ENCODE measurements around a stretch of chr6.

DNA sequence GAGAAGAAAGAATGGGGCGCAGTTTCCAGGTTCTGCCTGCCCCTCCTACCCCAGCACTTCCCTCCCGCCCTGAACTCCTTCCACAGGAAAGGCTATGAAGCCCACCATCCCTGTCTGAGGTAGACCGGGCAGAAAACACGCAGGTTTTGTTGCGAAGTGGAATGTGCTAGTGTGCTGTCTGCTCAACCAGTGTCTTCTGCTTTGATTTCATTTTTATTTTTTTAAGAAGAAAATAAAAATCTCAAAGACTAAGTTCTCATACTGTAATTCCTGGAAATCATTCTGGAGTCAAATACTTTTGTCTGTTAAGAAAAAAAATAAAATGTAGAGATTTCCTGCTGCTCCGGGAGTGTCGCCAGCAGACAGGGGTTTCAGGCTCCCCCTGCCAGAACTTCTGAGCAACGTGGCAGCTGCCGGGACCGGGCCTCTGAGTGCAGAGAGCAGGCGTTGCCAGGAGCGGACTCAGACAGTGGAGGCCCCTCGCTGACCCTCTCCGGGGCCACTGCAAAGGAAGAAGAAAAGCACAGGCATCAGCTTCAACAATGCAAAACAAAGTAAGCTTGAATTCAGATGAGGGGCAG, 95.6 kb downstream of the THBS2 start:
- RRBS: 44% methylated on average over 8 of the region's 14 CpGs

DNA sequence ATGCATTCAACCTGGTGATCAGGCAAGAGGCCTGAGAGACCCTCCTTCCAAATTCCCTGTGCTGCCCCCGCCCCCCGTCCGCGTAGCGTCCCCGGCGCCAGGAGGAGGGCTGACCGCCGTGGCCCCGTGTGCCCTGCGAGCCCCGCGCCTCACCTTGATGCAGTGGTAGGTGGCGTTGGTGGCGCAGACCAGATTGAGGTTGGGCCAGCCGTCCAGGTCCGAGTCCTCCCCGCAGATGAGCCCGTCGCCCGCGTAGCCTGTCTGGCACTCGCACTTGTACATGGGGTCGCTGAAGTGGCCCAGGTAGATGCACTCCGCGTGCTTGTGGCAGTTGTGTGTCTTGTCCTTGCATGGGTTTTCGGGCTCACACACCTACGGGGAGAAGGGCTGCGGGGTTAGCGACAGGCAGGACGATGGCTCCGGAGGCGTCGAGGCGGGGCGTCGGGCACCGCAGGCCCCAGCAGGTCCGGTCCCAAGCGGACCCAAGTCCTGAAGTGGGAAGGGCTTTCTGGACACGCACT, 21.8 kb downstream of the THBS2 start:
- RRBS: 98% methylated on average over 8 of the region's 41 CpGs

- RRBS: no CpG with 5 or more reads among the region's 13 CpGs
Observed at GRCh38 chr6:169289864-169290558, 36.4 kb upstream of the THBS2 start.

DNA sequence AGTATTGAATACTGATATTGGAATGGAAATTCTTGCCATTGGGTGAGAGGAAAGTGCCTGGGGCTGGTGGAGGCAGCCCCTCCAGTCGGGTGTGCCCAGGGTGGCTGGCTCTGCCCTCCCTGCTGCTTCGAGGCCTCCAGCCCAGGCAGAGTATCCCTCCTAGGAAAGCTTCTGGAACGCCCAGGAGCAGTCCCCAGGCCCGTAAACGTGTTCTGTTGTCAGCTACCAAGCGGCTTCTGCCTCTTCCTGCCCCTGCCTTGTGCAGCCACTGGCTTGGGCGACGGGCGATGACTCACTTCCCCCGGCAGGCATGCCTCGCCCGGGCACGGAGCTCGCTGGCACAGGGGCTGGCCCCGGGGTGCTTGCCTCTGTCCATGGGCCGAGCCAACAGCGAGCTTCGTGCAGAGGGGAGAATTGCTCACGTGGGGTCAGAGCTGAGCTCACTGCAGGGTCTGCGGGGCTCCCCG, 86.7 kb upstream of the THBS2 start:
- RRBS: 92% methylated on average over 2 of the region's 21 CpGs

DNA sequence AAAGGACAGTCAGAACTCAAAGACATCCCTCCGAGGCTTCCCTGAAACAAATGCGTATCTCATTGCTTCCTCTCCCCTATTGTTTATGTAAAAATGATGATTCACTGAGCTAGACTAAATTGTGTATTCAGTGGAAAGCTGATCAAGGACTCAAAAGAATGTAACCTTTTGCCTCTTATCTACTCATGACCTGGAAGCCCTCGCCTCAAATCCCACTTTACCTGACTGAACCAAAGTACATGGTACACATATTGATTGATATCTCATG, 81.5 kb downstream of the WDR27 start:
- RRBS: no CpG with 5 or more reads among the region's 3 CpGs

DNA sequence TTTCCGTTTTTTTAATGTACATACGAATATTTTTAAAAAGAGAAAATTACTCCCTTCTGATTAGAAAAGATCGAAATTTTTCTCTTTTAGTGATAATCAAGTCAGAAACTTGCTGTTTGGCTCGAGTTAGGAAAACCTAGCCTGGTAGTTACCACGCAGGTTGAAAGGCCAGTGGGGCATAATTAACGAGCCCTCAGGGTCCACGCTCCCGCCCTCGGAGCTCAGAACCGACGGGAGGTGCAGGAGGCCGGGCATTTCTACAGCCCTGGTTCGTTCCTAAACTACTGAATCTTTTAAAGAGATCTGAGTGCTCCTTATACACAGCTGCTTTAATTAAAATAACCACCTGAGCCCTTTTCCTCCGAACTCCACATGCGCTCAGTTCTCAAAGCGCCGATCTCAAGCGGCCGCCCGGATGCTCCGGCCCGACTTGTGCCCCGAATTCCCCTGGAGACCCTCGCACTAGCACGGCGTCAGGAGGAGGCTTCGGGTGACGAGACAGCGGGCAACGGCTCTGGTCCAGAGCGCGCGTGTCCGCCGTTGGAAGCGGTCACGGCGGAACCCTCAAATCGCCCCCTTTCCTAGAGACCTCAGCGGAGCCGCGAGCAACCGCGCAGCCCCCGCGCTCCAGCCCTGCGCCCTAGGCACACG, 499 bp downstream of the WDR27 start:
- RRBS: under 1% methylated on average over 5 of the region's 48 CpGs

GRCh38 chr6:169718568-169719004, 5.7 kb downstream of the PHF10 start:
- RRBS: no CpG with 5 or more reads among the region's 2 CpGs

DNA sequence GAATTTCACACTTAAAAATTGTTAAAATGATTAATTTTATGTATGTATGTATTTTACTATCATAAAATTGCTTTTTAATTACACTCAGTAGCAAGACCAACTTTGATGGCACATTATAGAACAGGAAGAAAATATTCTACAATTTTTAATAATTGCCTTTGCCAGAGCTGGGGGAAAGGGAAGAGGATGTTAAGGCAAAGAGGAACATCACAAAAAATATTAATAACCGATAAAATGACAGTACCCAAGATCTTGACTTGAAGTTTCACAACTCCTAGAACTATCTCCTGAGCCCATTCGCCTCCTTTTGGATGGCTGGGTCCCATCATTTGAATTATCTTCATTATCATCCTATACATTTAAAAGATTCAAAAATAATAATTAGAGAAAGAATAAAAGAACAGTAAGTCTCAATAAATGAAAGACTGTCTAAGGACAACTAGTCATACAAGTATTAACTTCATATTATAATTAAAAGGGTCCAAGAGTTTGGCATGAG, 3.5 kb downstream of the PHF10 start:
- RRBS: no CpG with 5 or more reads among the region's 2 CpGs

GRCh38 chr6:169960736-169961233, 209.4 kb downstream of the ERMARD start:
- RRBS: no CpG with 5 or more reads among the region's 8 CpGs

- RRBS: no CpG with 5 or more reads among the region's 14 CpGs
Observed at GRCh38 chr6:169986118-169986558, 234.7 kb downstream of the ERMARD start.

DNA sequence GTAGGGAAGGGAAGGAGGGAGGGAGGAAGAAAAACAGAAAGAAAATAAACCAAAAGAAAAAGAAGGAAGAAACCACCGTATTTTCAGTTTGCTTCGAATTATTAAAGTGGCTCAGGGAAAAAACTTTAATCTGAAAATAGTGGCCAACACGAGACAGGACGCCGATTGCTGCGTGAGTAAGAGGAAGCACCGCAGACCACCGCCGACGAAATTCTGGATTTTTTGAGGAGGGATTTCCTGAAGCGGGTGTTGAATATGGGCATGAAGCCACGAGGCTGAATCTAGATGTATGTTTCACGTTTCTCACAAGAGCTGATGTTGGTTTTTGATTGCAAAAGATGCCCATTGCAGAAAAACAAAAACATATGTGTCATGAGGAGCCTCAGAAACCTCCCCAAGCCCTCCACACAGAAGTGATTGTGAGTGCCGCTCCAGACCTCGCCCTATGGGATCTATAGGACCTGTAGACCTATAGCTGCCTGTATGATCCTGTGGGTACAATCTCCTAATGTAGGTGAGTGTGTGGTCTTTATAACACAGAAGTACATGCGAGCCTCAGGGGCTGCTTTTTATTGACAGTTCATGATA, 244.1 kb downstream of the DLL1 start:
- RRBS: no CpG with 5 or more reads among the region's 16 CpGs

GRCh38 chr6:170080716-170081512, 210.0 kb downstream of the DLL1 start:
- RRBS: 80% methylated on average over 4 of the region's 35 CpGs

DNA sequence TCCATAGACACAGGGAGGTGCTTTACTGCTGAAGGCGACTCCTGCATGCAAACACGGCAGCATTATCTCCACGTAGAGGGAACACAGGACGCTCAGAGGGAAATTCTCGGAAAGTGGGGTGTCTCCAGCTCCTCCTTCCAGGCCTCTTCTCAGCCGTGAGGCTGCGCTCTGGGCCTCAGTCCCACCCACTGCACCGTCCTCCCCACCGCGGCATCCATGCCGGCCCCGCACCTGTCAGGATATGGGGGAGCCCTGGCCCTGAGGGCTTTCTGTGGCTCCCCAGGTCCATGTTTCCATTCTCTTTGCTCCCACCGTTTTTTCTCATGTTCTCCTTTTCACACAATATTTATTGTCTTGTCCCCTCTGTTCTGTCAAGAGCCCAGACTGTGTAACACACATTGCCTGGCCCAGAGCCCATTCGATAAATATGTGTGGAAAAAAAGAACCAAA, 205.1 kb downstream of the DLL1 start:
- RRBS: no CpG with 5 or more reads among the region's 14 CpGs

GRCh38 chr6:170178833-170179341, 112.0 kb downstream of the DLL1 start:
- RRBS: 93% methylated on average over 1 of the region's 18 CpGs

- RRBS: 14% methylated on average over 8 of the region's 38 CpGs
Observed at GRCh38 chr6:170271612-170272443, 19.1 kb downstream of the DLL1 start.

GRCh38 chr6:170279794-170281048, 10.7 kb downstream of the DLL1 start:
- RRBS: 71% methylated on average over 3 of the region's 63 CpGs

DNA sequence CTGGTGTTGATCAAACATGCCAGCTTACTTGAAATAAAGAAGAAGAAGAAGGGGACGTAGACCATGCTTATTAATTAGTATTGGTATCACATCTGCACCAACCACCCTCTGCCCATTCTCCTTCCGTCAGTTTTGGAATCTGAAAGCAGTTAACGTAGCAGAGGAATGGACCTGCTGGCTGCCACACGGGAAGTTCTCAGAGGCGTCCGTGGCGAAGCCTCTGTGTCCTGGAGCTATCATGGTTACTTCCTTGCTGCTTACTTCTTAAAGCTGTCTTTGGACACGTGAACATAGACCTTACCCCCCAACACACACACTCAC, 4.0 kb upstream of the DLL1 start:
- RRBS: no CpG with 5 or more reads among the region's 8 CpGs

DNA sequence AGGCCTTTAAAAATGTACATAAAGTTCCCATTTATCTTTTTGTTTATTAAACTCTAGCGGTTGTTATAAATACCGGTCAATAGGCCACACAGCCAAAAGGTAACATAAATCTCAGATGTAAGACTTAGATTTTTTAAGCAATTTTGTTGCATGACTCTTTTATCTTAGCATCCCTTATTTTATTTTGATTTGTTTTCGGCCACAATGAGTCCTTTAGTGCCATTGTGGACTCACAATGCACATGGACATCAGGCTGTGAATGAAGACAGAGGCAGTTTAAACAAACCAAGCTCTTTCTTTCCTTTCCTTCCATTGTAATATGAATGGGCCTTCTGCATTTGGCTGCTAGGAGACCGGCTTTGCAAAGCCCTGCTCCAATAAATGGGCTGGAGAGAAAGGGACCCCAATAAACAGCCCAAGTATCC, 7.0 kb upstream of the DLL1 start:
- RRBS: no CpG with 5 or more reads among the region's 4 CpGs

DNA sequence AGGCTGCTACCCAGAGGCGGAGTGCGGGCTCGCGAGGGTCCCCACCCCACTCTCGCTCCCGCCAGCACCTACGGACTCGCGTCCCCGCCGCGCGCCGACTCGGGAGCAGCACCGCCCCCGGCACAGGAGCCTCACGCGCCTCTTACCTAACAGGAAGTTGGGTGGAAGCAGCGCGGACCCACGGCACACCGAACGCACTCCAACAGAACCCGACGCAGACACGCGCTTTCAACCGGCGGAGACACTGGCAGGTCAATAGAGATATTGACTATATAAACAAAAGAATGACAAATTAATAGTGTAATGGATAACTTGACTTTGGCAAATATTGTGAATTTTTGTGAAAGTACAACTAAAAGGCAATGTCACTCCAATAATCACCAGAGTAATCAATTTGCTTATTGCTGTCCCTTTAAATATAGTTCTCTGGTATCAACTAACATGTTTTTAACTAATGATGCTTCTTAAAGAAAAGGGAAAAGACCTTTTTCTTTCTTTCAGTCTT, 28.1 kb upstream of the PDCD2 start:
- RRBS: no CpG with 5 or more reads among the region's 30 CpGs

All from mononuclear cell (primary cell).